Placental epithelial cell (primary cell): ENCODE measurements around a stretch of chr3.

GRCh38 chr3:186826558-186827374 is 15.7 kb upstream of the ADIPOQ start:
- CAGE, long polyA plus RNA = no peak

DNA sequence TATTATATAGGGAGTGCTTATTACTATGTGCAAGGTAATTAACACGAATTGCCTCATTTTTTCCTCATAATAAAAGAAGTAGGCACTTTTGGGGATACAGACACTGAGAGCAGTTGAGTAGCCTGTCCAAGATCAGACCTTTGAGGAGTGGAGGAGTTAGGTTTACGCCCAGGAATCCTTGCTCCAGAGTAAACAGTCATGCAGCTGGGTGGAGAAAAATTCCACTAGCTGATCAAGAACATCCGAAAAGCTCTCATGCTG is 53.2 kb downstream of the ST6GAL1 start:
- CAGE, long polyA plus RNA = no peak

DNA sequence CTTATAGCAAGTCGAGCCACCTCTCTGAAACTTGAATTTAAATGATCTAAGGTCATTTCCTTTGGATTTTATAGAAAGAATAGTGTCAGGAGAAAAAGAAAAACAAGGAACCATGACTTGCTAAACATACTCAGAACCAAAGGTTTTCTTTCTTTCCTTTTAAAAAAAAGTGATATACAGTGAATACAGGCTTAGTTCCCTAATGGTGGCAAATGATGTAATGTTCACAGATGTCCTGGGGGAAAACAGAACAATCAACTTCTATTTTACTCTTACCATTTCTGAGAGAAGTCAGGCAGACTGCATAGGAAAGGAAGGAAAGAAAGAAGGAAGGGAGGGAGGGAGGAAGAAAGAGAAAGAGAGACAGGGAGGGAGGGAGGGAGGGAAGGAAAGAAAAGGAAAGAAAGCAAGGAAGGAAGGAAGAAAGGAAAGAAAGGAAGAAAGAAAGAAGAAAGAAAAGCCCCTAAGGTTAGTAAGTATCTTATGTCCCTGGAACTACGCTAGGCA is 56.5 kb downstream of the ST6GAL1 start:
- CAGE, long polyA plus RNA = no peak

DNA sequence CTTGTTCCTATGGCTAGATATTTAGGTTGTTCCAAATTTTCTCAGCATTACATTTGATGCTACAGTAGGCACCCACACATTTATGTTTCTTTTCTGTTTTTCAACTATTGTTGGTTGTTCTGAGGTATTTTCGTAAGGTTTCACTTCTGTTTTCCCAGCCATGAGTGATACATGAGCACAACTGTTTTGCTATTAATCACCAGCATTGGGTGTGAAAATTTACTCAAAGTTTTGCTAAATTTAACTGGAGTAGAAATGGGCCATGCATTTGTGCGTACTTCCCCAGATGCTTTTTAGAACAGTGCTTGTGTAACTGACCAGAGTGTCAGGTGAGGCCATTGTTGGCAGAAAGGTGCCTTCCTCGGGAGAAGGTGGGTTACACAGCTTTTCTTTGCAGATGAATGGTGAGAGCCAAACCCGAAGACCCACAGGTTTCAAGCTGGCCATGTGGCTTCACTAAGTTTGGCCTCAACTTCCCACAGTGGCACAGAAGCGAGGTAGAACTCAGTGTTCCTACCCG is 70.4 kb downstream of the ST6GAL1 start:
- CAGE, long polyA plus RNA = no peak

- CAGE, long polyA plus RNA = no peak
These were observed 95.0 kb downstream of the ST6GAL1 start for GRCh38 chr3:187025150-187025894.

DNA sequence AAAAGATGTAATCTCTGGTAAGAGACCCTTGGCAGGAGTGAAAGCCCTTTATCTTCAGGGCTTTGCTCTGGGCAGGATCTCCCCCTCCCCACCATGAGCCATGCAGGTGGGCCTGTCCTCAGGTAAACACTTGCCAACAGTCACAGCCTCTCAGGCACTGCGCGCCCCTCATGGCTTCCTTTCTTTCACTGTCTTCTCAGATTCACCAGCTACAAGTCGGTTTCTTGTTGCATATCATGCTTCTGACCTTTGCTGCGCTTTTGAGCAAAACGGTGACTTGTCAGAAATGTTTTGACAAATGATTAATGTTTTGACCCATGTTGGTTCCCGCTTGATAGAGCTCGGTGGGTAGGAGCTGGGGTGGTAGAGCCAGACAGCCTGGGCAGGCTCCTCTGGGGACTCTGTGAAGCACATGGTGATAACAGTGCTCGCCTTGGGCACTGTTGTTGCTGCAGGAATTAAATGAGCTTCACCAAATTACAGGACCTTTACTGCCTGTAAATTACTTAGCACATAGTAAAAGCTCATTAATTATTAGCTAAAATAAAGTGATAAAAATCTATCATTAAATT is 95.7 kb downstream of the ST6GAL1 start:
- CAGE, long polyA plus RNA = no peak

GRCh38 chr3:187286453-187287215 is 4.9 kb downstream of the MASP1 start:
- CAGE, long polyA plus RNA = no peak

- CAGE, long polyA plus RNA = no peak
These were observed 19.0 kb upstream of the RTP2 start for GRCh38 chr3:187721169-187721896.

- CAGE, long polyA plus RNA = no peak
These were observed 18.7 kb downstream of the BCL6 start for GRCh38 chr3:187726423-187727191.

GRCh38 chr3:187744598-187745217 is 560 bp downstream of the BCL6 start:
- CAGE, long polyA plus RNA = no peak

GRCh38 chr3:187773224-187773593 is 27.9 kb upstream of the BCL6 start:
- CAGE, long polyA plus RNA = no peak

- CAGE, long polyA plus RNA = no peak
These were observed 169.0 kb upstream of the BCL6 start for GRCh38 chr3:187914280-187914743.

GRCh38 chr3:187994103-187994628 is 159.8 kb upstream of the LPP start:
- CAGE, long polyA plus RNA = no peak

DNA sequence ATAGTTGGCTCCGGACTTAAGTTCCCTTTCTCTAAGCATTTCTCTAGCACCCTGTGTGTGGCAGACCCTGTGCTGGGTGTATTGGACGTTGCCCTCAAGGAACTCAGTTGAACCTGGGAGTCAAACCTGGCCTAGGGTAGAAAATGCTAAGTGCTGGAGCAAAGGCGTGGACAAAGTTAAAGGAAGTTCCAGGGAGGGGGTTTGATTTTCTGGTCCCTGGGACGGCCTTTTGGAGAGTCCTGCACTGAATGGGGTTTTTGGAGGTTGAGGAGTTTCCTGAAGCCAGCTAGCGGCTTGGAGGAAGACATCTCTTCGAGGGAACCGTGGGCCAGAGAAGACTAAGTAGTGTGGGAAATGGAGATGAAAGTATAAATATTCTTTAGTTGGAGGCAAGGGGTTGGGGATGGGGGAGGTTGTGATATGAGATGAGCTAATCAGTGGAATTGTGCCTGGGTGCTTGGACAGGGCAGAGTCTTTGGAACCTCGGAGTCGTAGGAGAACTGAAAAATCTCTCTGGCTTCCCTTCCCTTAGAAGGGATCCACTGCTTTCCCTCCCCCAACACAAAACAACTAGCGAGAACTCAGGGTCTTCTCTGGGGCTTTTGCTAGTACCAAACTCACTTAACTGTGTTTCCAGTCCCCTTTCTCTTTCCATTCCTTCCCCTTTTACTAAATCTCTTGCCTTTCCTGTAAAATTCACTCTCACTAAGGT is 902 bp downstream of the LPP start:
- CAGE, long polyA plus RNA = no peak

GRCh38 chr3:188158781-188159365 is 4.9 kb downstream of the LPP start:
- CAGE, long polyA plus RNA = no peak

DNA sequence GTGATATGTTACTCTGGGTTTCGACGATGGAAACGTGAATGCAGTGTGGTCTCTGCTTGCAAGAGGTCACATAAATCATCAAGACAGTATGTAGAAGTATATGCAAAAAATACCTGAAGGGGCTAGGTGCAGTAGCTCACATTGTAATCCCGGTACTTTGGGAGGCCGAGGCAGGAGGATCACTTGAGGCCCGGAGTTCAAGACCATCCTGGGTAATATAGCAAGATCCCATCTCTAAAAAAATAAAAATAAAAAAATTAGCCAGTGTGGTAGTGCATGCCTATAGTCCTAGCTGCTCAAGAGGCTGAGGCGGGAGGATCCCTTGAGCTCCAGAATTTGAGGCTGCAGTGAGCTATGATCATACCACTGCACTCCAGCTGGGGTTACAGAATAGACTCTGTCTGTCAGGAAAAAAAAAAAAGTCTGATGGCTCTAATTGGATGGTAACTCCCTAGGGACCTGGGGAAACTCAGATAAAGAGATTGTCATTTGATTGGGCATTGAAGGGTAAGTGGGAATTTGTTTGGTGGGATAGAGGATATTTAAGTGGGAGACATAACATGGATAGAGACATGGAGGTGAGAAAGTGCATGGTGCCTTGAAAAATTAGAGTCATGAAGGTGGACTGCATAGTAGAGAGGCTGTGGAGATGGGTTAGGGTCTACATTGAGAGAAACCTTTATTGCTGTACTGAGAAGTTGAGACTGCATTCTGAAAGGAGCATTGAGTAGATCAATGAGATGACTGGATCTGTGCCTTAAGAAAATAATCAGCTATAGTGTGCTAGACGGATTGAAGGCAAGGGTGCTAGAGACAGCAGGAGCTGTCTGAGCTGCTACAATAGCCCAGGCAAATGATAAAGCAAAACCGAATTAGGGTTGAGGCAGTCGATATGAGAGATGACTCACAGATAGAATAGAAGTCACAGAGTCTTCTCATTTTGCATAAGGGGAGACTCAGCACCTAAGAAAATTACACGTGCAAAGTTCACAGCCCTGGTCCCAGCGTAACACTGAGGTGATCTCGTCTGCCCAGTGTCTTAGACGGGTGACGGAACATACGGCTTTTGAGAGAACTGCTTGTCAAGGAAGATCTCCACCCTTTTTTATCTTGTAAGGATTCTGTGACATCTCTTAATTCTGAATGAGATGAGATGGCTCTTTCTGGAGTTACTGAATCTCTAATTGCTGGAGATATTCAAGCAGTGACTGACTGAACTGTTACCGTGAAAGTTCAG is 11.3 kb downstream of the LPP start:
- CAGE, long polyA plus RNA = no peak

DNA sequence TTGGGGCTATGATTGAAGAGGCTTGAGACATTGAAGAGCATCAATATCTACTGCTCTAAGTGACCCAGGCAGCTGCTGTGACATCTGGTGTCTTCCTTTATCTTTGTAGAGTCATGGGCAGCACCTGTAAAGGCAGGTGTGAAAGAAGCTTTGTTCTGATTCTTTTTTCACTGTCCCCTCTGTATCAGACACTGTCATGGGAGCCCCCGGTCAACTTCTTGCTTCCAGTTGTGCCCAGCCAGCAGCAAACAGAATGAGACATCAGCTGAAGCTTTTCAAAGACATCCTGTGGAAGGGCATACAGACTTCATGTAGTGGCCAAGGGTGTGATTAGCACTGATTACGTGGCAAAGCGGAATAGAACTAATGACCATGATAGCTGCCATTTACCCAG is 29.3 kb downstream of the LPP start:
- CAGE, long polyA plus RNA = no peak

DNA sequence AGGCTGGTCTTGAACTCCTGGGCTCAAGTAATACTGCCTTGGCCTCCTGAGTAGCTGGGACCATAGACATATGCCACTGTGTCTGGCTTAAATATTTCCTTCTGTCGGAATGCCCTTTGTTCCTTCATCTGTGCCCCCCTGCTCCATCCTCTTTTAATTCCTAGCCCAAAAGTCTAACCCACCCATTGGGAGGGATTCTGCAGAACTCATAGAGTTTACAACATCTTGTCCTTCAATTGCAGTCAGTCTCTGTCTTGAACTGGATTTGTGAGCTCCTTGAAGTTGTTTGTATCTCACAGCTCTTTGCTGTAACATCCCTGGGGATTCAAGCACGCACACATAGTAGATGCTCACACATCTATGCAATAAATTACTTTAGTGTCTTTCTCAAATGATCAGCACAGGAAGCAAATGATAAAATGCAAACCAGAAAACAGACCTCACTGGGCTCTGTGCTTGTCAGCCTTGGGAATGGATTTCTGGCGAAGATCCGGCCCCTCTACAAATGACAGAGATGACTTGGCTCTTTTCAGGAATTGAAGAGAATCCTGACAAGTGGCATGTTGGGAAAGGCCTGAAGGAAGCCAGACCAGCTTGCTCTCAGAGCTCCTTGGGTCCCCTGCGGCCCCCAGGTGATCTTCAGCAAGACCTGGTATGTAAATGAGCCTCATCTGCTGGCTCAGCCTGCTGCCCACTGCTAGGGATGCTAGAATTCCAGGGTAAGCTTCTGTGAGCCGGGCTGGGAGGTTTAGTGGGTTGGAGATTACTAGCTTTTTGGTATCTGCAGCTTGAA is 53.9 kb downstream of the LPP start:
- CAGE, long polyA plus RNA = no peak

DNA sequence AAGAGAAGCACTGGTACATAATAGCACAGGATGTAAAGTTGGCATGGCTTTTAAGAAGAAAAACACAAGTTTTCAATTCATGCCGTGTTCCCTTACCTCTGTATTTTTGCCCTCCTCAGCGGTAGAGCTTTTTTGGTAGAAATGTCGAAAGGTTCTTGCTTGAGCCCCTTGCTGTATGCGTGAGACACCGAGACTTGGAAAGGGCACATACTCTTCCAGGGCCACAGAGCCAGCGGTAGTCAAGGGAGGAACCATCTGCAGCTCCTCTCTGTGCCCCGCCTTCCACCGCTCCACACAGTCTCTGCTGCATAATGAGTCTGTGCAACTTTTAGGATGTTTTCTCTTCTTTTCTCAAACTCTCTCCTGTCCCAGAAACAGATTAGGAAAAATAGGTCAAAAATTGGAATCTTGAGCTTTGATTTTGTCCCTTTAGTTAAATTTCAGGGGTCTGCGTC is 77.5 kb downstream of the LPP start:
- CAGE, long polyA plus RNA = no peak

DNA sequence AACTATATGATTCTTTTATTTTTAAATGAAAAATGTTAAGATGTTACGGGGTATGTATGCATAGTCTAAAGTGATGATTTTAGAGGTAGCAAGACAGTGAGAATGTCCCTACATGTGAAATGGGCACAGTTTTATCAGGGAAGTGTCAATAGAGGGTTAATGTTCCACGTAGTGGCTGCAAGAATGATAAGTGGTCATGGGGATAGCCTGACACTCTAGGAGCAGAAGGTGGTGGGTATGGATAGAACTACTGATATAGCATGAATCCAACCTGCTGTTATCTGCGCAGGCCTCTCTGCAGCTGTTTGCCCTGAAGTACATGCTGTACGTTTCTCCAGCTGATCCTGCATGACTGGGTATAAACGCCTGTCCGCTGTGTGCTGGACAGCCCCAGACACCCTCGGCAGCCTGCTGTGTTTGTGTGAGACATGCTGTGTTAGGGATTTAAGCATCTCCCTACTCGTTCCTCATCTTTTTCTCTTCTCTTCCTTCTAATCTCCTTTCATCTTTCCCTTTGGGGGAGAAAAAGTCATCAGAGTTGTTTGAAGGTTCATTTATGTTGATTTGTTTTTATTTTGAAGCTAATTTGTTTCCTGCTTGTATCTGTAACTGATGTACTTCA is 87.1 kb downstream of the LPP start:
- CAGE, long polyA plus RNA = no peak